Neural cell (in vitro differentiated cells): ENCODE measurements around a stretch of chr14.

DNA sequence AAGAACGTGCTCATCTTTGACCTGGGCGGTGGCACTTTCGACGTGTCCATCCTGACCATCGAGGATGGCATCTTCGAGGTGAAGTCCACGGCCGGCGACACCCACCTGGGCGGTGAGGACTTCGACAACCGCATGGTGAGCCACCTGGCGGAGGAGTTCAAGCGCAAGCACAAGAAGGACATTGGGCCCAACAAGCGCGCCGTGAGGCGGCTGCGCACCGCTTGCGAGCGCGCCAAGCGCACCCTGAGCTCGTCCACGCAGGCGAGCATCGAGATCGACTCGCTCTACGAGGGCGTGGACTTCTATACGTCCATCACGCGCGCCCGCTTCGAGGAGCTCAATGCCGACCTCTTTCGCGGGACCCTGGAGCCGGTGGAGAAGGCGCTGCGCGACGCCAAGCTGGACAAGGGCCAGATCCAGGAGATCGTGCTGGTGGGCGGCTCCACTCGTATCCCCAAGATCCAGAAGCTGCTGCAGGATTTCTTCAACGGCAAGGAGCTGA, 945 bp downstream of the HSPA2 start:
- RAMPAGE, long total RNA: no peak

GRCh38 chr14:64573235-64573540, 23.4 kb downstream of the PPP1R36 start:
- RAMPAGE, long total RNA: no peak

DNA sequence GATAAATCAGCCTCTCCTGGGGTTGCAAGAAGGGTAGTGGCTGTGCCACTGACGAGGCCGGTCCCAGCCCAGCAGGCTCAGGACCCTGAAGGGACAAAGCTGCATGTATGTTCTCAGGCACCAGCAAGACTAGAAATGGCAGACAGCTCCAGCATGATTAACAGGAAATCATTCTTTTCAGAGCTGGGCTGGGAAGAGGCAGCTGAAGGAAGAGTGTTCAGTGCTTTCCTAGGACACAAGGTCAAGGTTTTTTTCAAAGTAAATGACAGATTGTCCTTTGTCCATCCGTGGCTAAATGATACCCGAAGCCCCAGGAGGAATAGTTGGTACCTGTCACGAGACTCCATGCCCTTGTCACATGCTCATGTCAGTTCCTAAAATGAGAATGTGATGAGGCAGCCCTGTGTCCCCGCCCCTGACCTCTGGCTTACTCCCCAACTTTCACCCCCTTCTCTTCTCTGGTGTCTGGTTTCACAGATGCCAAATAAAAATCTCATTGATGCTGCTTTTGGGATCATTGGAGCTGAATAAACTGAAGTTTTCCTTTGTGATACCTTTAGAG, 65.2 kb downstream of the PPP1R36 start:
- RAMPAGE, long total RNA: no peak

DNA sequence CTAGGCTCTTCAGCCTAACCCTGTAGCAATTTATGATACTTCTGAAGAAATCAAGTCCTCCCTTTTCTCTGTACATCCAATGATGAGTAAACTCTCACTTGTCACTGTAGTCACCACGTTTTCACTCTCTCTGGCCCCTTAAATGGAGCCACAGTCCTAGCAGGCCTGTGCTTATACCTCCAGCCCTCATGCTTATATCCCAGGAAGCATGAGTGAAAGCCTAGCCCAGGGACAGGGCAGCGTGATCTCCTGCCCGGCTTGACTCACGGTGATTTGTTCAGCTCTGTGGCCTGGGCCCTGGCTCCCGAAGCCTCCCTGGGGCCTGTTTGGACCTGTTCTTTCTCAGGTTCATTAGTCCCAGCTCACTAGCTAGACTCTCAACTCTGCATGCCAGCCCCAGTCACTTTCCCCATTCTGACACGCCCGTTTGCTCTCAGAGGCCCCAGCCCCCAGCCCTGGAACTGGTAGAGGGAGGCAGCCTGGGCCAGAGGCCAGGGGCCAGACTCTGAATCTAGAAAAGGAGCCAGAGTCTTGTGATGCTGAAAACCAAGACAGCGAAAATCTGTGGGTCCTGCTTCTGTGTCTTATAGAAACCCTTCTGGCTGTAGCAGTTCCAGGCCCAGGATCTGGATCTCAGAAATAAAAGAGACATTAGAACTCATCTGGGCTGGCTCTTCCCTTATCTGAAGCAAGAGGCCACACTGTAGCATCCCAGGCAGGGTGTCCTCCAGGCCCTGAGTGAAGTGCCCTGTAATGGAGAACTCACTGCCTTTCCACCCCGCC, 23.9 kb upstream of the PLEKHG3 start:
- RAMPAGE, long total RNA: no peak

DNA sequence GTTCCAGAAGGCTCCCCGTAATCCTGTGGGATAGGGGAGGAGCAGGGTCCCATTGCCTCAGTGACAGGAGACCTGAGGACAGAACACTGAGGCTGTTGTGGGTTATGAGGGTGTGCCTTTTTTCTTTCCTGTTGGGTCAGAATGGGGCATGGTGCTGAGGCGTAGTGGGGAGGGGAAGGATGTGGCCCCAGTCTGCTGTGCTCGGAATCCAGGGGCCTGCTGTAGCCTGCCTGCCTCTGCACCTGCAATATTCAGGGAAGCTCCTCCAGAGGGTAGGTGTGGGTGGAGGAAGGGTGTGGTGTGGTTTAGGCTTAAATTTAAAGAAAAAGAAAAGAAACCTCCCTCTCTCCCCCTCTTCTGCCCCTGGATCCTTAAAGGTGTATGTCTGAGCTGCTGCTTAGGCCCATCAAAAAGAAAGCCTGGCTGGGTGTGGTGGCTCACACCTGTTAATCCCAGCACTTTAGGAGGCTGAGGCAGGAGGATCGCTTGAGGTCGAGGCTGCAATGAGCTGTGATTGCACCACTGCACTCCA, 18.7 kb downstream of the PLEKHG3 start:
- RAMPAGE, long total RNA: no peak

GRCh38 chr14:64734730-64735448, 30.7 kb downstream of the PLEKHG3 start:
- RAMPAGE, long total RNA: no peak

- RAMPAGE, long total RNA: no peak
Measured at GRCh38 chr14:64754568-64755343, 50.5 kb downstream of the PLEKHG3 start.

GRCh38 chr14:64943266-64943707, 742 bp upstream of the GPX2 start:
- RAMPAGE, long total RNA: no peak

DNA sequence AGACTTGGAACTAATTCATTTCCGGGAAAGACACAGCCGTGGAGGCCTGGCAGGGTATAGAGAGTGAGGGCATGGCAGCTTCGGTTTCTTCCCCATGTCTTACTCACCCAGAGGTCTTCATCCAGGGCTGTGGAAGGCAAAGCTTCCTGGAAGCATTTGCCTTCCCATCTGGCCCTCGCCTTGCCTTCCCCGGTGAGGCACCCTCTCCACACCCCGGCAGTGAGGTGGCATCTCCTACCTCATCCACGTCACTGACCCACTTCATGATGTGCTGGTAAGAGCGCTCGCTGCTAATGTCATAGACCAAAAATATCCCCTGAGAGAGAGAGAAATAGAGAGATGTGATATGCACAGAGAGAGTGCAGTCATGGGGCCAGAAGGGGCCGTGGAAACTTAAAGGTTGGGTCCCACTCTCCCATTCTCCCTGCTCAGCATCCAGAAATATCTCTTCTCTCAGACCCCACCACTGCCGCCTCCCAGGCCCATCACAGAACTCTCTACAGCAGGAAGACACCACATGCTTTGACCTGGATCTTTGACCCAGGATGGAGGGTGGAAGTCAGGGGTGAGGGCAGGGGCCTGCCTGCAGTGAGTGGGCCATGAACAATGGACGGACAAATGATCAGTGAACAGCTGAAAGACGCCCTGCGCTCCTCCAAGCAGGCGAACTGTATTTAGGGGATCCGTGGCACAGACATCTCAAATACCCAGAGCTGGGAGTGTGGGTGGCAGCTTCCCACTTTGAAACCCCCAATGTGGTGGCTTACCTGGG, 8.5 kb upstream of the GPX2 start:
- RAMPAGE, long total RNA: no peak

- RAMPAGE, long total RNA: no peak
Measured at GRCh38 chr14:64997211-64998023, 10.7 kb downstream of the FNTB start.

GRCh38 chr14:65075614-65076444, 26.5 kb downstream of the MAX start:
- RAMPAGE, long total RNA: no peak

DNA sequence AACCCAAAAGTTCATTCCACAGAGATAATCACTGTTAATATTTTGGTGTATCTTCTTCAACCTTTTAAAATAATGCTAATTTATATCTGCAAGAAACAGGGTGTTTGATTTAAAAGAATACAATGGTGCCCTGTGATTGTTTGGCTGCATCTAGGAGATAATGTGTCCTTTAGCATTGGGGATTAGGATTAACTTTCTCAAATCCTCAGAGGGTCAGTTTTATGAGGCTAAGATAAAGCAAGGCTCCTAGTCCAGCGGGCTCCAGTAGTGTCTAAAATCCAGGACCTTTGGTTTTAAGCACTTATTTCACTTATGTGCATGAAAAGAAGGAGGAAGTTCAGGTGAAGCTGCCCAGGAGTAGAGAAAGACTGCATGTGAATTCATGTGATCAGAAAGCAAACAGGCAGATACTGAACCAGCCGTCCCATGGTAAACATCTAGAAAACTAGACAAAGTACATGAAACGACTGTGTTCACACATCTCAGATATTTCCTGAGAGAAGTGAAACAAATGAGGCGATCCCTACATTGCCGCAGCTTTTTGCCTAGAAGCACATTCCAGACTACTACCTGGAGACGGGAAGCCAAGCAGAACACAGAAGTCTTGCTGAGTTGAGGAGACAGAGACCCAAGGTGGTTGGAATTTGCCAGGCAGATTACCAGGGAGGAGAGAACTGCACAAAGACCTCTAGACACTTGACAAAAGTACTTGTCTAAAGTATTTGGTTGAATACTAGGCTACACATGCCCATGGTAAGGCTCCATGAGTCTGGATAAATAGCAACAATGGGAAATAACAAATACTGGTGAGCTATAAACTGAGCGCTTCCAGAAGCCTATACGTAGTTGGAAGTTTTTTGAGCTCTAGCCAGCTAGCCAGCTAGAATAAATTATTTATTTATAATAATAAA, 129.2 kb upstream of the MAX start:
- RAMPAGE, long total RNA: no peak

- RAMPAGE, long total RNA: no peak
Measured at GRCh38 chr14:65282537-65283177, 129.9 kb upstream of the FUT8 start.

GRCh38 chr14:65411531-65412139, 895 bp upstream of the FUT8 start:
- RAMPAGE, long total RNA: no peak

- RAMPAGE, long total RNA: no peak
Measured at GRCh38 chr14:65412140-65412282, 519 bp upstream of the FUT8 start.

DNA sequence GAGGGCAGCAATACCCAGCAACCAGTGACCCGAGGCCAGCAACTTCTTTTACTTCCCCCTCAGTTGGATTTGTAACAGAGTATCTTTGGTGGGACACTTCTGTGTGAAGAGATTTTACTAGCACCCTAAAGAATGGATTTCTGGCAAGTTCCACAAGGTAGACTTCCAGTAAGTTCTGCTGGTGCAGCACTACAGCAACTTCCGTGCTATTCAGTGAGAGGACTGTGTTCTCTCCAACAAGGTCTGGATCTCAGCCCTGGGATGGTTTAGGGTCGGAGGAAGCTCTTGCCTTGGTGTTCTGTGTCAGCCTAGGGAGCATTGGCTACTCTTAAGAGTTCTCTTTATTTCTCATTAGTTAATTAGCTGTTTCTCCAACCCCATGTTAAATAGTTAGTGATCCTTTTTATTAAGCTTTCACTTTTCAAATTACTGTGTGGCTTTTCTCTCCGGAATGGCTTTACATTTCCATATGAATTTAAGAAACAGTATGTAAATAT, 70.5 kb downstream of the FUT8 start:
- RAMPAGE, long total RNA: no peak

GRCh38 chr14:65792070-65792677, 379.6 kb downstream of the FUT8 start:
- RAMPAGE, long total RNA: no peak

DNA sequence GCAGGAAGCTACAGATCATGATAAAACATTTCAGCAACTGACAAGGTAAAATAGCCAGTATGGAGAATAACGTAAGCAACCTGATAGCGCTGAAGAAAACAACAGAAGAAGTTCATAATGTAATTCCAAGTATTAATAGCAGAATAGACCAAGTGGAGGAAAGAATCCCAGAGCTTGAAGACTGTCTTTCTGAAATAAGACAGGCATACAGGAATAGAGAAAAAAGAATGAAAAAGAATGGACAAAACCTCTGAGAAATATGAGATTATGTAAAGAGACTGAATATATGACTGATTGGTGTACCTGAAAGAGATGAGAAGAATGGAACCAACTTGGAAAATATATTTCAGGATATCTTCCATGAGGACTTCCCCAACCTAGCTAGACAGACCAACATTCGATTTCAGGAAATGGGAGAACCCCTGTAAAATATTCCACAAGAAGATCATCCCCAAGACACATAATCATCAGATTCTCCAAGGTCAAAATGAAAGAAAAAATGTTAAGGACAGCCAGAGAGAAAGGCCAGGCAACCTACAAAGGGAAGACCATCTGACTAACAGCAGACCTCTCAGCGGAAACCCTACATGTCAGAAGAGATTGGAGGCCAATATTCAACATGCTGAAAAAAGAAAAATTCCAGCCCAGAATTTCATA, 154.9 kb downstream of the GPHN start:
- RAMPAGE, long total RNA: no peak

- RAMPAGE, long total RNA: no peak
Measured at GRCh38 chr14:66704222-66704816, 196.4 kb downstream of the GPHN start.

DNA sequence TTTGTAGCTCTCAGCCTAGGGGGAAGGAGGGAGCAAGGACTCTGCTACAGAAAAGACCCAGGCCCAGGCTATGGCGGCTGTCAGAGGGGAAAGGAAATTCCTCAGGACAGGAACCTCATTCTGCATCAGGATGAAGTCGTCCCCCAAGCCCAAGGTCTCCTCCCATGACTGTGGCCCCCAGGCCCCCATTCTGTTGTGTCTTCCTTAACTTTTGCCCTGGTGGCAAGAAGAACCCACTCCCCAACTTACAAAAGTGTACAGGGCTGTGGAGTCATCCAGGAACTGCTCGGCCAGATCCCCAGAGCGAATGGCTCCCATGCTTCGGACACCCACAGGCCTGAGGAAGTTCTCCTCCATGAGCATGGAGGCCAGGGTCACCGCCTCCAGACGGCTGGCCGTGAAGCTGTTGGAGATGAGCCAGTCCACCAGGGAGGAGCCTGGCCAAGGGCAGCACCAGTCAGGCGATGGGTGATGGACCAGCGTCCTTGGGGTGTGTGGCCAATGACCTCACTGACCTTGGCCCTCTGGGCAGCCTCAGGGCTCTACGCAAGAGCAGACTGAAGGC, 19.5 kb downstream of the PLEK2 start:
- RAMPAGE, long total RNA: no peak